ENCODE data around the gene CT47A10.

DNA sequence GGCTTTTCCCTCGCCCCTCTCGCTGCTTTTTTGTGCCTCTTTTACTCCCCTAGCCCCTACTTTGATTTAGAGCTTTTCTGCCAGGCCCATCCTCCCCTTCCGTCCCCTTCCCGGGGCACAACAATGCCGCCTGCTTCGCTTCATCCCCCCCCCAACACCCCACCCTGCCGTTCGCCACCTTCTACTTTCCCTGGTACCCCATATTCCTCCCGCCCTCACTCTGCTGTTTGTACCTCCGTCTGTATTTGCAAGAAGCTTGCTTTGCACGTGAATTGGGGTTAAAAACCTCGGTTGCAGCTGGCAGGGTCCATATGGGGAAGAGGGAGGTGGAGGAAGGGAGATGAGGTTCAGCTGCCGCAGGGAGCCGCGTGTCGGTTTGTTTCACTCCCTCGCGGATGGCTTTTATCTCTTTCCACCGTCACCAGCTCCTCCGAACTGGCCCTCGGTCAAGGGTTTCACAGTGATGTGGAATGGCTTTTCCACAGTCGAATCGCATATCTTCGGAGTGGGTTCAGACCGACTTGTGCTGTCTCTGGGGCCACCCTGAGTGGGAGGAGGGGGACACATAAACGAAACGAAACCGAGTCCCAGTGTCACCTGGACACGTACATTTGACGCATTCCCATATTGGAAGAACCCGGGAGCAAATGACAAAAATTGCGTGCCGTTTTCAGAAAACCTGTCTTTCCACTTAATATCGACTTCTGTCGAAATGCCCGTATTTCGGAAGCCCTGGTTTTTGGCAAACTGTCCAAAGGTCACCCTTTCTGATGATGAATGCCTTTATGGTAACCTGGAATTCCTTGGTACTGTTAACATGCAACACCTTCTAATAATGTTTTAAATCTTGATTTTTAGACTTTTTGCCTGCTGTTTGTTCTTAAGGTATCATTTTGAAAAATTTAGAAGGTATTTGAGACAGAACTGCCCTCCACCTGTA is 913 bp downstream of the ZBTB33 start:
- PRO-cap: no peak

GRCh38 chrX:120547548-120548151 is 13.1 kb downstream of the CUL4B start:
- PRO-cap: no peak

GRCh38 chrX:120941924-120942261 is at the start of gene CT47A10:
Gene CT47A10, minus strand, starts transcription at chrX:120942023.
- PRO-cap: no peak

- PRO-cap: unidirectional peak, plus-strand start at chrX:123217333
These were observed 32.9 kb downstream of the GRIA3 start for GRCh38 chrX:123216804-123217582.

GRCh38 chrX:123482327-123482978 is 250.4 kb downstream of the THOC2 start:
- PRO-cap: no peak

DNA sequence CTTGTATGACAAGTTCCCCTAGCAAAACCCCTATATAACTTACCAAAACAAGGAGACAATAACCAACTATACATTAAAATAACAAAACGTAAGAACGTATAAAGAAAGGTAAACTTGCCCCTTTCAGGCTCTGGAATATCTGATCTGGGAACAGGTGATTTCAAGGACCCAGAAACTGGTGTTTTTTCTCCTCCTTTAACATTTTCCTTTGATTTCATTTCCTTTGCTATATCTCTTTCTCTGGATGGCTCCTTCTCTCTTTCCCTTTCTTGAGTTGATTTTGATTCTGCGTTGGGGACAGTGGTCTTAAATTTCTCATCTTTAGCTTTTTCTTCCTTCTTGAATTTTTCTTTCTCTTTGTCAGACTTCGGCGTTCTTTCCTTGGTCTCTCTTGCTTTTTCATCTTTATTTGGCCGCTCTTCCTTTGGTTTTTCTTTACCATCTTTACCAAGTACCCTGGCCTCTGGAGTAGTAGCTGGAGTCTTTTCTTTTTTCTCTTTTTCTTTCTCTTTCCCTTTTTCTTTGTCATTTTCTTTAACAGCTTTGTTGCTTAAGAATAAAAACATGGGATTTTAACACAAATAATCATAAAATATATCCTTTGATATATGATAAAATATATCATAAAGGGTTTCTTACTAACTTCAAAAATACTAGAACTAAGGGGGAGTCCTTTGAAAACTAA is 111.7 kb downstream of the THOC2 start:
- PRO-cap: no peak

GRCh38 chrX:123803137-123803900 is 56.5 kb upstream of the XIAP start:
- PRO-cap: no peak

- PRO-cap: no peak
These were observed 25.7 kb upstream of the TEX13D start for GRCh38 chrX:124306715-124307177.

- PRO-cap: no peak
These were observed 116.6 kb upstream of the TEX13C start for GRCh38 chrX:125203101-125203481.

- PRO-cap: no peak
These were observed 74.8 kb downstream of the TEX13C start for GRCh38 chrX:125394429-125394851.

- PRO-cap: no peak
These were observed 329.9 kb downstream of the SMARCA1 start for GRCh38 chrX:129193416-129193812.

DNA sequence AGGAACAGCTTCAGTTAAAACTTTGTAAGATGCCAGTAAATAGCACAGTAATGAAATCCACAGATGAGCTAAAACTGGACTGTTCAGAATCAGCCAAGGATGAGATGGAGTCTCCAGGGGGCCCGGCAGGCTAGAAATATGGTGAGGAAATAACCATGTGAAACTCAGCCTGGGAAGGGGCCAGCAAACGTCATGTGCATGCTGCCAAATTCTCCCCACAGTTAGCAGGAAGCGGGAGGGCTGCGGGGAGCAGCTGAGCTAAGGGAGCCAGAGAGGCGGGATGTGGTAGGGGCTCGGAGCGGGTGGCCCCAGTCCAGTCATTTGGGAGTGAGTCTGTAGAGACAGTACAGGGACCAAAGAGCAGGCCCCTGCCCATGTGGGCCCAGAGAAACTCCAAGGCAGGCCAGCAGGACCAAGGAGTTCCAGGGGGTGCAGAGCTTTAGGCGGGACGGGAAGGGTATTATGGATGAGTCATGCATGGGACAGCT is 37.0 kb upstream of the XPNPEP2 start:
- PRO-cap: unidirectional peak, plus-strand start at position 220 of the sequence

DNA sequence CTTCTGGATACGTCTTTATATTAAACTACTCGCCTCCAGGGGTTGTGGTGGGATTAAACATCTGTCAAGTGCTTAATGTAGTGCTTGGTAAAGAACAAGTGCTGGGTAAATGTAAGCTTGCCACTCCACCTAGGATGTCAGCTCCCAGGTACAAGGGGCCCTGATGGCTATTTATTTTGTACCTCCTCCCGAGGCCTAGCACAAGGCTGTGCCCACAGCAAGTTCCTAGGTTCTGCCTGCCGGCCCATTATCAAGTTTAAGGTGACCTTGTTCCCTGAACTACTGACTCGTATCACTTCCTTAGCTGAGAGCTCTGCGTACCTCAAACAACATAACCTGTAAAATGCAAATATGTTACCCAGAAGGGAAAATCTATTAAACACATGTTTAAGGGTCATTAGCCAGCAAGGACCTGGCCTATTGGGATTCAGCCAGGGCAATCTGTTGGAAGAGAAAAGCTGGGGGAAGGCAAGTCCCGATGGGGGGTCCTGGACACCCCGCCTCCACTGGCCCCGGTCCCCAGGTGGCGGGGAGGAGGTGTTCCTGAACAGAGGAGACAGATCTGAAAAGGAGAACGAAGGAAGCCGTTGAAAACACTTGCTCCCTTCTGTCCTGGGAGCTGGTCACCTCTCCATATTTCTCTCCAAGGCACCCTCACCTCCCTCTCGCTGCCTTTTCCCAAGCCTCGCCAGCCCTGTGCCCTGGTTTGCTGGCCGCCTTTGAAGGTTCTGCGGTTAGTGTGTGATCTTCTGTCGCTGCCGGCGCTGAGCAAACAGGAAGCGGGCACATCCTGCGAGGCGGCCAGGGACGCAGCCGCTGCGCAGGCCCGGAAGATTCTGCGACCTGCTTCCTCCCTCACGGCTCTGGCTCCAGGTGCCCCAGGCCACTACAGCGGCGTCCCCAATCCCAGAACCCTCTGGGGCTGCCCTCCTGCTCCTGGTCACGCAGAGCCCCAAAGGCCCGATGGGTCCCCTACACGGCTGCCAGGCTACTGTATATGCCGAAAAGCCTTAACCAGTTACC is 2.8 kb upstream of the SASH3 start:
- PRO-cap: no peak

DNA sequence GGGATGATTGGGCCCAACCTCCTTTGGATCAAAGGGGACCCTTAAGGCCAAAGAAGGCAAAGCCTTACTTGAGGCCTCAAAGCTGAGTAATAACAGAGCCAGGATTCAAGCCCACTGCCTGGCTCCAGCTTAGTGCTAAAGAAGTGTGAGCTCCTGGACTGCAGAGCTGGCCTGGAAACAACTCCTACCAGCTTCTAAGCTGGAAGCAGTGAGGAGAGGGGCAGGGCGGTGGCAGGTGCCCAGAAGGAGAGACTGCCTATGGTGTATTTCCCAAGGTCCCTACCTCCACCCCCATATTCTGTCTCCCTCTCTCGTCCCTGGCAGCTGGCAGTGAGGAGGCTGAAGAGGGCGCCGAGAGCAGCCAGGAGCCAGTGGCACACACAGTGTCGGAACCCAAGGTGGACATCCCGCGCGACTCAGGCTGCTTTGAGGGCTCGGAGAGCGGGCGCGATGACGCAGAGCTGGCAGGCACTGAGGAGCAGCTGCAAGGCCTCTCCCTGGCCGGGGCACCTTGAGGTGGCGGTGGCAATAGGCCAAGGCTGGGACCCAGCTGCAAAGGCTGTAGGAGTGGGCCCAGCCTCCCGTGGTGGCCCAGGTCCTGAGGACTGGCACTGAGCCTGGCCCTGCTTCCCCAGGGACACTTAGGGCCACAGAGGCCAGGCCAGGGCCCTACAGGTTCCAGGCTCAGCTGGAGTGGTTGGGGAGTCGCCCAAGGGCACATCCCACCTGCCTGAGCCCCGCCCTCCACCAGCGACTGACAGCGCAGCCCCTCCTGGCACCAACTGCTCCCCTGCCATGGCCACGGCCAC is 13.8 kb downstream of the SASH3 start:
- PRO-cap: no peak

- PRO-cap: no peak
These were observed 31.1 kb downstream of the ZDHHC9 start for GRCh38 chrX:129812654-129812901.

GRCh38 chrX:129906319-129906878 is 435 bp downstream of the UTP14A start:
- PRO-cap: no peak

- PRO-cap: no peak
These were observed 31.6 kb downstream of the BCORL1 start for GRCh38 chrX:130013854-130014623.

- PRO-cap: no peak
These were observed 42.5 kb downstream of the BCORL1 start for GRCh38 chrX:130024779-130025518.

DNA sequence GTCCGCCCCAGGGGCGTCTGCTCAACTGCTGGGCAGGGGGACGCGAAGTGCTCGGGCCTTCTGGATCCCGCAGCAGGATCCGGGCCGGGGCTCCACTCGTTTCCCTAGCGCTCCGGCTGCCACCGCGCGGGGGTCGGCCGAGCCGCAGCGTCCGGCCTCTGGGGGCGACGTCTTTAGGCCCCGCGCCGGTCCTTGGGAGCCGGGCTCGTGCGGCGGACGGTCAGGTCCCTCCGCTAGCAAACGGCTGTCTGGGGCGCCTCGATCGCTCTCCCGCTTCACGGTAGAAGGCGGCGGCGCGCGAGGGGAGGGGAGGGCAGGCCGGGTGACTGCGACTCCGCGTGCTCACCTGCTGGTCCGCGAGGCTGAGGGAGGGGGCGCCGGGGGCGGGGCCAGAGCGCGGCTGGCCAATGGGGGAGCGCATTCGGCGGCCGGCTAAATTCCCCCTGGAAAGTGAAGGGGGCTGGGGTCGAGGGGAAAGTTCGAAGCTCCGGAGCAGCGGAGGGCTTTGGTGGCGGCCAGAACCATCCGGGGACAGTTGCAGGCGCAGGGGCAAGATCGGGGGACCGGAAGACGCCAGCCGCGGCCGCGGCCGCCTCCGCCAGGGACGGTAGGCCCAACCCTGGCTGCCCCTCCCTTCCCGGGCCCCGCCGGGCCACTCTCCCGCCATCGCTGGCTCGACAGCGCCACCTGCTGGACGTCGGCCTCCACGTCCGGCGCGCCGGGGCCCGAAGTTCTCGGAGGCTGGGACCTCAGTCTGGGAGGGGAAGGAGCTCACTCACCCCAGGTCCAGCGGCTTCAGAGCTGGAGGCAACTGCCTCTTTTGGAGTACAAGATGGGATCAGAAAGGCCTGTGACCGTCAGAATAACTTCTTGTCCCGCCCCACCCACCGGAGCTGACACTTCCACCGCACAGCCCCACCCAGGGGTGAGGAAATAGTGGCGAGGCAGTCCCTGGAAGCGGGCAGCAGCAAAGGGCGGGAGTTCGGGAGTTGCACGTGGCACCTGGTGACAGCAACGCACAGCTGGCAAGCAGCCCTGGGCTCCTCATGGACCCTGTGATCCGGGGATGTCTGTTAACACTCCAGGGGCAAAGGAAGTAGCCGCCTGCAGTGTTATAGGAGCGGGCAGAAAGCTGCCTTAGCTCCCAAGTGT is 49.9 kb downstream of the ELF4 start:
- PRO-cap: bidirectional peak, plus-strand start at position 435 of the sequence, minus-strand start at position 328 of the sequence; bidirectional peak, plus-strand start at position 752 of the sequence, minus-strand start at position 593 of the sequence

DNA sequence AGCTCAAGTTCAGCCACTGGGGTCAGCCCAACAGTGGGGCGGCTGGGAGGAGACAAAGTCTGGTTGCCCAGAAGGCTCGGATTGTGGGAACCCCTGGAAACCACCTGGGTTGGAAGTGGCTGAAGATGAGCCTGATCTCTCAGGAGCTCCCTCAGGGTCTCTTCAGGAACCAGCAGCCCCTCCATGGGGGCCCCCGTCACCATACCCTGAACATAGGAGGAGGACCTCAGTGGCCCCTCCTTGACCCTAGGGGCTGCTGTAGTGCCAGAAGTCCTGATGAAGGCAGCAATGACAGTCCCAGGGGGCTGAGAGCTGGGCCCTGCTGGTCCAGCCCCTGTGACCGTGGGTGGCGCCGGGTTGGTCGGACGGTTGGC is 43.4 kb downstream of the ELF4 start:
- PRO-cap: no peak